Heart right ventricle (tissue), 2 donors: ENCODE measurements around the genes EEIG2 and PRPF38B.

DNA sequence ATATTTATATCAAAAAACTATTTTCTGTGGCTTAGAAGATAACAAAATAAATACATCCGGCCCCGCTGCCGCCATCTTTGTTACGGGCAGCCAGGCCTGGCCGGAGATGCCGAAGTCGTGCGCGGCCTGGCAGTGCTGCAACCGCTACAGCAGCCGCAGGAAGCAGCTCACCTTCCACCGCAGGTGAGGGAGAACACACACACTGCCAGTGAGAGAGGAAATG lies 323.1 kb downstream of the AMY1C start:
- PRO-cap, 2 experiments: no peak in any of the 2 experiments

- PRO-cap, 2 experiments: no peak in any of the 2 experiments
Measured at GRCh38 chr1:105632652-105633040, 1423.8 kb upstream of the PRMT6 start.

GRCh38 chr1:107326792-107327555 lies 186.1 kb downstream of the NTNG1 start:
- PRO-cap, 2 experiments: no peak in any of the 2 experiments

DNA sequence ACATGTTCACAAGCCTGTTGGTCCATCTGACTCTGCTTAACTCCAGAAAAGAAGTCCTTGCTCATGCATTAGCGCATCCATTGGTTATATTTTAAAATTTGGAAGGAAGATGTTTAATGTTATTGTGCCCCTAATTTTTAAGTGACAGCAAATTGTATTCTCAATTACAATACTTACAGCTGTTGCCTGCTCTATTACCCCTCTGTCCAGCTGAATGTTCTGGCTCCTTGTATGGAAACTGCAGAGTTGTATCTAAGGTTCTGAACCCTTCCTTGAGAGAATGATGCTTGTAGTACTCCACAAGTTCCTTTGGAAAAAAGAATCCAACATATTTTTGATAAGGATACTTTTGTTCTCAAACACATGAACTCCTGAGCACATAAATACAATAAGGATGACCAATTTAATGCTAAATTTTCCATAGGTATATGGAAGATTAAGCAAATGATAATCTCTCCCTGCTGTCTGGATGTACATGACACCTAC lies 368.9 kb downstream of the VAV3 start:
- PRO-cap, 2 experiments: no peak in any of the 2 experiments

DNA sequence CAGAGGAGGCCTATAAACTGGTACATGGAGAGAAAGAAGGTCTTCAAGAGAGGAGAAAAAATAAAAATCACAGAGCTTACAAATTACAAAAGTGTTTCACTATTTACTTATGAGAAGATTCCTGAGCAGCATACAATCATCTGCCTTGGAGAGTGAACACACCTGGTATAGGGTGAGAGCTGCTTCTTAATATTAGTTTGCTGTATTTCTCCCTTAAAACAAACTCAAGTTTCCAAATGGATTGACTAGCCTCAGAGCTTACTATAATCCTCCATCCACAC lies 278.7 kb downstream of the VAV3 start:
- PRO-cap, 2 experiments: no peak in any of the 2 experiments

DNA sequence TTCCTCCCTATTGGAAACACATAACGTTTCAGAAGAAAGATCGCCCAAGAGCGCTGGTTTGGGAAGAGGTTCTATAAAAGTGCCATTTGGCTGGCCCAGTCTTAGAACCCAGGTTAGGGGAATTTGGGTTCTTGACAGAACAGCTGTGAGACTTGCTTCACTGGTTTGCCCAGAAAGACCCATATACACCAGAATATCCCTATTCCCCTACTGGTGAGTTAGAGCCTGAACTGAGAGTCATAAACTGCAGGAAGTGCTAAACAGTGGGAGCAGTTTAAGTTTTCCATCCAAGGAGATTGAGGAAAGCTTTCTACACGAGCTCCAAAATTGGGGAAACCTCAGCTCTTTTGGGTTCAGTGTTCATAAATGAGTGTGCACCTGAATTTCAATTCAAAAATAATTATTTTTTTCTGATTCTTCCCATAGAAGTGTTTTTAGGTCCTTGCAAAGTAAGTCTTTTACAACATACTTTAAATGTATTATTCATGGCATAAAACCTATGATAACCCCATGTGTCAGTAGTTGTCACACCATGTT lies 275.2 kb downstream of the VAV3 start:
- PRO-cap, 2 experiments: no peak in any of the 2 experiments

- PRO-cap, 2 experiments: no peak in any of the 2 experiments
Measured at GRCh38 chr1:107804104-107804558, 160.8 kb downstream of the VAV3 start.

DNA sequence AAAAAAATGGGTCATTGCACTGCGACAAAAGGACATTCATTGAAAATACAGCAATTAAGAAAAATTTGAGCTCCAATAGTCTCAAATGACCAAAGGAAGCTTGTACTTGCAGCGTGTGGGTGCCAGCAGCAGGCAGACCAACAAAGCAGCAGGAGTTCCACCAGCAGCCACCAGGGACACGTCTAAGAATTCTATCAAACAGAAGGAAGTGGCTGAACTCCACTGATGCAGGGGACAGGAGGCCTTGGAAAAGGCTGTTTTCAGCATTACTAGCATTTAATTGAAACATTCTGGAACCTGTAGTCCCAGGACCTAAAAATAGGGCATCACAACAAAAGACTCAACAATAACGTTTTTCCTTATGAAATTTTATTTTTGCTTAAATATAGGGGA lies 84.6 kb upstream of the VAV3 start:
- PRO-cap, 2 experiments: no peak in any of the 2 experiments

GRCh38 chr1:108053622-108053947 lies 88.6 kb upstream of the VAV3 start:
- PRO-cap, 2 experiments: peak in 1 of 2 experiments; most common minus-strand start chr1:108053756 (in 1)

GRCh38 chr1:108200577-108201264 lies 578 bp upstream of the SLC25A24 start:
- PRO-cap, 2 experiments: peak in 1 of 2 experiments; most common minus-strand start chr1:108200910 (in 1)

DNA sequence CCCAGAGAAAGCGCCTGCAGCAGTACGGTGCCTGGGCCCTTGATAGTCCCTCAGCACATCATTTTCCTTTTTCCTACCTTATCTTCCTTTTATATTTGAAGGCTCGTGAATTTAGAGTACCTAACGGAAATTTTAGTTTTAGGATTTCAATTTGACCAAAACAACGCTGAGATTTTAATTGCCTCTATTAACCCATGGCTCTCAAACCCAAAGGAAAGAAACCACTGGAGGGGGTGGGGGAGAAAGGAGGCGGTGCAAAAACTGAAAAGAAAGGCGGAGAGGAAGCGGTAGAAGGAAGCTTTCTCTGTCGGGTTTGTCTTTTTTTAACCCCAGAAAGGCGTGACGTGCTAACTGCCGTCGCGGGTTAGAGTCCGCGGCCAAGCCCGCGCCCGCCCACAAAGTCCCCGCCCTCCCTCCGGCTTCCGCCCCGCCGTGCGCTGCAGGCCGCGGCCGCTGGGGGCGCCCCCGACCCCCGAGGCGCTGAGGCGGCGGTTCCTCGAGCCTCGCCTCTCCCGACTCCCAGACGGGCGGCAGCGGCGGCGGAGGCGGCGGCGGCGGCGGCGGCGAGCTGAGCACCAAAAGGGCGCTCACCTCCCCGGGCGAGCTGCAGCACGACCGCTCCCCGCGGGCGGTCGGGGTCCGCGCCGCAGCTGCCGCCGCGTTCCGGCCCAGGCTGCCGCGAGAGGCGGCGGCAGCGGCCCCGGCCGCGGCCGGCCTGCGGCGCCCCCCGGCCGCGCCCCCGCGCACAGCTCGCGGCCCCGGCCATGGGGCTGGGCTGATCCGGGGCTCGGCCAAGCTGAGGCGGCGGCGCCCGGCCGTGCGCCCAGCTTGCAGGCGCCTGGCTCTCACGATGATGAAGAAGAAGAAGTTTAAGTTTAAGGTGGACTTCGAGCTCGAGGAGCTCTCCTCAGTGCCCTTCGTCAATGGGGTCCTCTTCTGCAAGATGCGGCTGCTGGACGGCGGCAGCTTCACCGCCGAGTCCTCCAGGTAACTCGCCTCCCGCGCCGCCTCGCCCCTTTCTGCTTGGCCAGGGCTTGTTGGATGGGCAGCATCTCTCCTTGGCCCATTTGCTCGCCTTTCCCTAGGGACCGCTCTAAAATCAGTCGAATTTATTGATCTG lies at the start of gene EEIG2:
Gene EEIG2, plus strand, starts transcription at position 522 of the 1,120 bp plus-strand sequence.
- PRO-cap, 2 experiments: peak in 2 of 2 experiments; most common plus-strand start position 522 of the sequence (in 2); most common minus-strand start position 296 of the sequence (in 1)

GRCh38 chr1:108617566-108618288 lies 43.2 kb downstream of the HENMT1 start:
- PRO-cap, 2 experiments: no peak in any of the 2 experiments

DNA sequence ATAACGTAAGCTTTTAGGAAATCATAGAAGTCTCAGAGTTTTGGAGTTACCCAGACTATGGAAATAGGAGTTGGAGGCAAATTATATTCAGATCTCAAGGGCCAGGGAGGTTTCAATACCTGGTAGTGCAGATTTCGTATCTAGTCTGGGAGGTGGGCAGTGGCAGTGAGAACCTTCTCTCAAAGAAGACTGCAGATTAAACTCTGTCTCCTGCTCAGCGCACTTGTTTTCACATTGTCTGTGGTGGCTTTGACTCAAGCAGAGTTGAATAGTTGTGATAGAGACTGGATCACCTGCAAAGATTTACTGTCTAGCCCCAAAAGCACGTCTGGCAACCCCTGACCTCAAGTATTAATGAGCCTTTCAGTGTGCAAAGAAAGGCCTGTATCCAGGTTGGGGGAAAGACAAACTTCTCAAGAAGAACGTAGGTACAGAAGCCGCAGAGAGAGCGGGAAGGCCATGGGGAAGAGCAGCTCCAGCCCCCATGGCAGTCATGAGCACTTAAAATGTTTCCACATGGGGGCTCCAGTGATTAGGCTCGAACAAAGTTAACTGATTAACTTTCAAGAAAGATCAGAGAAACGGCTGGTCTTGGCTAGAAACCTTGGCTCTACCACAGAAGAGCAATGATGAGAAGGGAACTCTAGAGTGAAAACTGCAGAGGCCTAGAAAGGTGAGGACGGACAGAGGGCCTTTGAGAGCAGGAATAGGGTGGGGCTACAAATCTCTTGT lies 15.3 kb downstream of the HENMT1 start:
- PRO-cap, 2 experiments: no peak in any of the 2 experiments

GRCh38 chr1:108692276-108693238 lies at the start of gene PRPF38B:
PRPF38B (plus strand) TSS chr1:108692310.
- PRO-cap, 2 experiments: peak in 2 of 2 experiments; most common plus-strand start chr1:108692327 (in 2); most common minus-strand start chr1:108692544 (in 1)

- PRO-cap, 2 experiments: no peak in any of the 2 experiments
Measured at GRCh38 chr1:108695942-108696556, 3.9 kb downstream of the PRPF38B start.

- PRO-cap, 2 experiments: no peak in any of the 2 experiments
Measured at GRCh38 chr1:108961270-108961549, 2.1 kb downstream of the CLCC1 start.

DNA sequence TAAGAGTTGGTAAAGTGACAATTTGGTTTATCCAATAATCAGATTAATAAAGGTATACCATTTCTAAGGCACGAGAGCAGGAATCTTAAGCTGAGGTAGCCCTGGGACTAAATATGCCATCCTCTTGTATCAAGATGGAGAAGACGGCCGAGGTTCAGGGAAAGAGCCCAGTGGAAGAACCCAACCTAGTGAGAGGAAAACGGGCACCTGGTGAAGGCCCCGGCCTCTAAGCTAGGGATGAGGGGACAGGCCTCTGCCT lies 364 bp upstream of the SARS1 start:
- PRO-cap, 2 experiments: no peak in any of the 2 experiments

DNA sequence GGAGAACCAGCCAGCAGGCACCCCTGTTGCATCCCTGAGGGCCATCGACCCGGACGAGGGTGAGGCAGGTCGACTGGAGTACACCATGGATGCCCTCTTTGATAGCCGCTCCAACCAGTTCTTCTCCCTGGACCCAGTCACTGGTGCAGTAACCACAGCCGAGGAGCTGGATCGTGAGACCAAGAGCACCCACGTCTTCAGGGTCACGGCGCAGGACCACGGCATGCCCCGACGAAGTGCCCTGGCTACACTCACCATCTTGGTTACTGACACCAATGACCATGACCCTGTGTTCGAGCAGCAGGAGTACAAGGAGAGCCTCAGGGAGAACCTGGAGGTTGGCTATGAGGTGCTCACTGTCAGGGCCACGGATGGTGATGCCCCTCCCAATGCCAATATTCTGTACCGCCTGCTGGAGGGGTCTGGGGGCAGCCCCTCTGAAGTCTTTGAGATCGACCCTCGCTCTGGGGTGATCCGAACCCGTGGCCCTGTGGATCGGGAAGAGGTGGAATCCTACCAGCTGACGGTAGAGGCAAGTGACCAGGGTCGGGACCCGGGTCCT lies 1.4 kb downstream of the CELSR2 start:
- PRO-cap, 2 experiments: no peak in any of the 2 experiments

GRCh38 chr1:109298913-109300264 lies 7.4 kb downstream of the MYBPHL start:
- PRO-cap, 2 experiments: peak in 2 of 2 experiments; most common plus-strand start chr1:109300009 (in 1); most common minus-strand start chr1:109299842 (in 2)

DNA sequence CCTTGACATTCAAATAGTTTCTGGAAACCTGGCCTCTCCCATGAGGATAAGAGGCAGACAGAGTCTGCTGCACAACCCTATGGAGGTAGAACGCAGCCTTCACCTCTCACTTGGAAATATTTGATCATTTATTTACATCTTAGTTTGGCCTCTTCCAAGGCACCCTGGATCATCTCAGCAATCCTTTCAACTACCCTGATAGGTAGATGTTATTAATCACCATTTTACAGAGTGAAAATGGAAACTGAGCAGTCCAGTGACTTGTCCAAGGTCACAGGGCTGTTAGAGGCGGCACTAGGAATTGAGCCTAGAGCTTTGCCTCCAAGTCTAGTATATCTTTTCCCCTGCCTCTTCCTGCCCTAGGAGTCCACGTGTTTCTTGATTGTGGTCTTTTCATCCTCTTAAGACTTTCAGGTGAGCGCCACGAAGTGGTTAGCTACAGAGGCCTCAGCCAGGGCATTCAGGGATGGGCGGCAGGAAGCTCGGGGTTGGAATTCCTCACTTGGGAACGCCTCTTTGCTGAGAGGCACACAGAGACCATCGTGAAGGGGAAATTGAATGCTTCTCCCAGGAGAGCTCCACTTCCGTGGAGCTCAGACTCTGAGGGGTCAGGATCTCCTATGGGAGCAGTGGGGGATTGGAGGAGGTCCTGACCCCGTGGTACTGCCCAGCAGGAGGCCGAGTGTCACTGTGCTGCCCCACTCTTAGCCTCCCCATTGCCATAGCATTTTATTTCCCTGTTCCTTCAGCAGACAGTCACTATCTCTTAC lies 903 bp downstream of the MYBPHL start:
- PRO-cap, 2 experiments: no peak in any of the 2 experiments